ENCODE results near the genes ACTG2, RTKN and DOK1.

- RAMPAGE, long total RNA = no peak
- RRBS = no CpG with 5 or more reads among the region's 4 CpGs
These were observed 18.0 kb downstream of the SFXN5 start for GRCh38 chr2:73053303-73054046.

DNA sequence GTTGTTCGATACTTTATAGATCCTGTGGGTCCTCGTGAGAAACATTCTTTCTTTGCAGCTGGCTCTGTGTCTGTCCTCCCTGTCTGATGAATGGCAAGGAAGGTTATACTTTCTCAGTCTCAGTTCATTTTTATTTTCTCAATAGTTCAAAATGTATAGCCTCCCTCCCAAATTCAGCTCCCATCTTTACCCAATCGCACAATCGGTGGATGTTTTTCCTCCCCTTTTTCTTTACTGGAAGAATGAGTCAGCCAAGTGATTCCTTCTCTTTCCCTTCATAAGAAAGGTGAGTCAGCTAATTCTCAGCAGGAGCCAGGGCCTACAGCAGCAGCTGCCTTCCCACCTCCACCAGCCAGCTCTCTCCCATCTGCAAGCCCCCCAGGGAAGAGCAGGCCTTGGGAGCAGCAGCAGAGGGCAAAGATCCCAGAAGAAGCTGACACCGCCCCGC lies 7.7 kb downstream of the SFXN5 start:
- RAMPAGE, long total RNA = no peak
- RRBS = no CpG with 5 or more reads among the region's 6 CpGs

- RAMPAGE, long total RNA = no peak
- RRBS = 31% methylated on average over 4 of the region's 18 CpGs
These were observed 3.8 kb upstream of the SFXN5 start for GRCh38 chr2:73075210-73075810.

DNA sequence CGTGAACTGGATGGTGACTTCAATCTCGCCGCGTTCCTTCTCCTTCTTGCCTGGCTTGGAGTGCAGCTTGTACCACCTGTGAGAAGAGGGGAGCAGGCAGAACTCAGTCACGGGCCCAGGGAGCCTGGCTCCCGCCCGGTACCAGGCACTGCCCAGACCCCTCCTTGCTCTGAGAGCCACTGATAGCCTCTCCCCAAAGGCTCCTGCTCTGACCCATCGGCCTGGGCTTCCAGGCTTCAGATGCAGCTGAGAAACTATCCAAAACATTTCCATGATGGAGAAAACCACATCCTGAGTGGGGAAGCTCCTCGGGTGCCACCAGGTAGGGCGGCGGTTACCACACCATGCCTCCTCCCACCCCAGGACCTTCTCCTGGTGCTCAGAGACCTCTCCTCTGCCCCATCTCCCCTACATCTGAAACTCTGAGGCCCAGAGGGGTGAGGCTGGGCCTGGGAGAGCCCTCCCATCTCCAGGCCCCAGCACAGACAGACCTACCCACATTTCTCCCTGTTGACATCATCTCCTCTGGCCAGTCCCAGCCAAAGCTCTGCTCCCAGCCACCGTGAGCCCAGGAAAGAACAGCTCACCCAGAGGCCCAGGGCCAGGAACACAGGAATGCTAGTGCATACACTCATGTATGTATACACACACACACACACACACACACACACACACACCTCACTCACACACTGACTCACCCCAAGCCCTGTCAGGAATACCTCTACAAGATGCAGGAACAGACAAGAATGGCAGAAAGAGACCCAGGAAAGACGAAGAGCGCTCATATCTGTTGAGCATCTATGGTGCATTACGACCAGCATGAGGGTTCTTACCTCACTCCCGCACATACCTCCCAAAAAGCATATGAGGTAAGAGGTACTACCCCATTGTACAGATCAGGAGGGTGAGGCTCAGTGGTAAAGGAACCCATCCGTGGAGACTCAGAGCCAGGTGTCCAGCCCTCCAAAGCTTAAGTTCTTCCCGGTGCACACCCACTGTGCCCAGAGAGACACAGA lies 18.0 kb upstream of the SFXN5 start:
- RAMPAGE, long total RNA = no peak
- RRBS = no CpG with 5 or more reads among the region's 18 CpGs

DNA sequence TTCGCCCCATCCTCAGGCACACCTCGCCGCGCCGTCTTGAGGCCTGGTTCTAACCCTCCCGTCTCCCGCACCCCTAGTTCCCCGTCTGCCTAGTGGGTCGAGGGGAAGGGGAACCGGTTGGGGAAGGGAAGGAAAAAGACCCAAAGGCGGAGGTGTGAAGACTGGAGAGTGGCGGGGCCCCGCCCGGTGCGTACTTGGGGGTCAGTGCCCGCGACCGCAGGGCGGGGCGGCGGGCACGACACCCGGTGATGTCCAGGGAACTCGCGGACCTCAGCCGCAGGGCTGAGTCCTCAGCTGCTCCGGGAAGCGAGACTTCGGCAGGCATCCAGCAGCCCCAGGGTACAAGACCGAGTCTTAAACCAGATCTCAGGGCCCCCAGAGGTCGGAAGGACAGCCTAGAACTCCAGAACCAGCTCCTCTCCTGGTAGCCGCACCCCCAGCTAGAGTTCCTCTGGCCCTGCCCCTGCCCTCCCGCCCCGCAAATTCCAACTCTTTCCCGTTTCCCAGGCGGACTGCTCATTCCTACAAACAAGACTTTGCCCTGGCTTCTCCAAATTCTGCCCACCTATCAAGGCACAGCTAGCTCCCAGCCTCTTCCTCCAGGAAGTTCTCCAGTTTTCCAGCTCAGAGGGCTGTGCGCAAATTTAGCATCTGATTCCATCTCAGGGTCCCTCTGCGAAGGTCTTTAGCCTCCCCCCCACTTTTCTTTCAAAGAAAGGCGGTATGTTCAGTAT lies 26.1 kb upstream of the NOTO start:
- RAMPAGE, long total RNA = no peak
- RRBS = 3% methylated on average over 18 of the region's 39 CpGs

DNA sequence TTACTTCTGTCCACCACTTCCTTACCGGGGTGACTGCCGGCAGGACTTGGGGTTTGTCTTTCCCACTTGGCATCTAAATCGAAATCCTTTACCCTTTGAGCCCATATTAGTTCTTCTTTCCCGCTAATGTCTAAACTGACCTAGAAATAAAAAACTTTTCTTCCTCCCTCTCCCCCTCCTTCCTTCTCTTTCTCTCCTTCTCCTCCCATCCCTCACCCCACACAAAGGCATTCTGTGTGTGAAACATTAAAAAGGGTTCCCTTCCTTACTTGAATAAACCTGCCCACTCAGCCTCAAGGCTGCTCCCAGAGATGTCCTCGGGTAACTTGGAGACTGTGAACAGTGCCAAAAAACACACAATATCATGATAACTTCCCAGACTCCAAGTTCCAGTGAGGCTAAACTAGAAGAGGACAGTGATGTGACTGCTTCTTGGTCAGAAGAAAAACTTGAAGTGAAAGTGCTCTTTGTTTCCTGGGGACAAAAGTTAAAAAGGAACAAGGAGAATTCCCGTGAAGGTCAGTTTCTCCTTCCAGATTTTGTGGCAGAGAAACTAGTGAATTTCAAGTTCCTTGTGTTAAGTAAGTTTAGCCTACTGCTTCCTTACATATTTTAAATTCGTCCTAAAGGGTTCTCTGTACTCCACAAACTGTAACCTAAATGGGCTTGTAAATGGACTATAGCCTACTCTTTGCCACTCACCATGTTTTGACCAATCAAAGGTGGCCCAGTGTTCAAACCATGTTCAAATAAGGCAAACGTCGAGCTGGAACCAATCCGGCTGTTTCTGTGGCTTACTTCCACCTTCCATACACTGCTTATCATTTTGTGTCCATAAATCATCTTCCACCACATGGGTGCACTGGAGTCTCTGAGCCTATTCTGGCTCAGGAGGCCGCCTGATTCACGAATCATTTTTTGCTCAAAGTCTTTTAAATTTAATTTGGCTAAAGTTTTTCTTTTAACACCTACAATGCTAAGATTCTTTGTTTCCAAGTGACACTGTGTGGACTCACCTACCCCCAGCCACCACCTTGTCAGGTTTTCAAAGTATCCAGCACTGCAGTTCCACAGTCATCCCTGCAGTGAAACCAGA lies 20.5 kb downstream of the TPRKB start:
- RAMPAGE, long total RNA = no peak
- RRBS = no CpG with 5 or more reads among the region's 12 CpGs

DNA sequence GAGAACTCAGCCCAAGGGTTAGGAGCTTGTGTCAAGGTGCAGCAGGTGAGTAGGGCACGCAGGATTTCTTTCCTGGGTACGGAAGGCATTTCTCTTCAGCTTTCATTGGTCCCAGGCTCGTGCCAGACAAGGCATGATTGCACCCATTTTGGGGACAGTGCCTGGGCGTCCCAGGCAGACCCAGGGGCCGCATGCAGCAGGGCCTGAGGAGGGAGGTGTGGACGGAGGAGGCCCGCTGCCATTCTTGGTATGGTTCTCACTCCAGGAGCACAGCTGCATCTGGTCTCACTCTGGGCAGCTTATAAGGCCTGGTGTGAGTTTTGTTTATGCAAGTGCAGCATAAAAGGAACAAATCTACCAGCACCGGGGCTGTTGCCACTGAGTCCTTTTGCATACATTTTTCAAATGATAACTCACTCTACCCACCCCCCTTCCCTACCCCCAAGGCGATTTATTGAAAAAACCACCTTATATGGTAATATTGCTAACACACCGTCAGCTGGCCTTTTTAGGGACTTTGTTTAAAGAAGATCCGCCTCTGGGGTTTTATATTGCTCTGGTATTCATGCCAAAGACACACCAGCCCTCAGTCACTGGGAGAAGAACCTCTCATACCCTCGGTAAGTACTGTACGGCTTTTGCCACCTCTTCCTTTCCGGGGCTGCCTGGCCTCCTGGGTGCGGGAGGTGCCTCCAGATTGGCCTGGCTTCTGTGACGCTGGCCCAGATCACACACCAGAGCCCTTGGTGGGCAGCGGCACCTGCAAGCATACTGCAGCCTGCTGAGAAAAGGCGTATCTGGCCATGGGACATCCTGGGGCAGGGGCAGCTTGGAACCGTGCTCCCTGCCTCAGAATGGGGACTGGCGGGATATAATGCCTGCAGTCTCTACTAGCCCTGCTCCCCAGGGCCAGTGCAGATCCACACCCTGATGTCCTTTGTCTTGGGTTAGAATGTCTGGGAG lies at the start of gene ACTG2:
ACTG2 (plus strand) TSS at position 577 of the 963 bp plus-strand sequence.
- RAMPAGE, long total RNA = no peak
- RRBS = no CpG with 5 or more reads among the region's 20 CpGs

- RAMPAGE, long total RNA = no peak
- RRBS = no CpG with 5 or more reads among the region's 4 CpGs
These were observed 15.5 kb upstream of the DGUOK start for GRCh38 chr2:73911170-73911642.

- RAMPAGE, long total RNA = no peak
- RRBS = no CpG with 5 or more reads among the region's 4 CpGs
These were observed 6.6 kb downstream of the DGUOK start for GRCh38 chr2:73933124-73933931.

- RAMPAGE, long total RNA = no peak
- RRBS = no CpG with 5 or more reads among the region's 20 CpGs
These were observed 47.4 kb downstream of the BOLA3 start for GRCh38 chr2:74100202-74100855.

DNA sequence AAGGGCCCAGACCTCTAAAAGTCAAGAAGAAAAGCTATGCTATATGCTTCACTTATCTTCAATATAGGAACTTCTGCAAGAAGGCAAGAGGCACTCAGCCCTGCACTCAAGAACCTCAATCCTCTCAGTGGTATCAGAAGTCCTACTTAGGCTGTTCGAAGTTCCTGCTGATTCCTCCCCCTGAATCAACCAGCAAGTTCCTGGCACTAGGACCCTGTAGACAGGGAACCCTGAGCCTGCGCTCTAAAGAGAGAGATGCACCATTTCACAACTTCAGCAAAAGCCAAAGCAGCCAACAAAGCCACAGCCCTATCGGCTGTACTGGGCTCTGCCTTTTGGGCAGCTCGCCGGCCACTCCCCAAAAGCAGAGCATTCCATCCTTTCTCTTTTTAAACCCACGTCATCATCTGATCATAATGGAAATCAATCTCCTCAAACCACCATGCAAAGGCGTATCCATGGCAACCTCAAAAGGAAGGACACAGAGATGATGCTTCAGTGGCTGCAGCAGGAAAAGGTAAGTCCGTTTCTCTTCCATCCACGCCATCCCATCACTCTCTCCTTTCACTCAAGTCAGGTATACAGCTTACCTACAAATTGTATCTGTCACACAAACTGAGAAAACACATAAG lies 5.2 kb upstream of the DCTN1 start:
- RAMPAGE, long total RNA = no peak
- RRBS = no CpG with 5 or more reads among the region's 9 CpGs

- RAMPAGE, long total RNA = no peak
- RRBS = 24% methylated on average over 5 of the region's 24 CpGs
These were observed 5.6 kb downstream of the C2orf81 start for GRCh38 chr2:74415785-74416157.

- RAMPAGE, long total RNA = no peak
- RRBS = no CpG with 5 or more reads among the region's 11 CpGs
These were observed 3.7 kb downstream of the WDR54 start for GRCh38 chr2:74425062-74425716.

DNA sequence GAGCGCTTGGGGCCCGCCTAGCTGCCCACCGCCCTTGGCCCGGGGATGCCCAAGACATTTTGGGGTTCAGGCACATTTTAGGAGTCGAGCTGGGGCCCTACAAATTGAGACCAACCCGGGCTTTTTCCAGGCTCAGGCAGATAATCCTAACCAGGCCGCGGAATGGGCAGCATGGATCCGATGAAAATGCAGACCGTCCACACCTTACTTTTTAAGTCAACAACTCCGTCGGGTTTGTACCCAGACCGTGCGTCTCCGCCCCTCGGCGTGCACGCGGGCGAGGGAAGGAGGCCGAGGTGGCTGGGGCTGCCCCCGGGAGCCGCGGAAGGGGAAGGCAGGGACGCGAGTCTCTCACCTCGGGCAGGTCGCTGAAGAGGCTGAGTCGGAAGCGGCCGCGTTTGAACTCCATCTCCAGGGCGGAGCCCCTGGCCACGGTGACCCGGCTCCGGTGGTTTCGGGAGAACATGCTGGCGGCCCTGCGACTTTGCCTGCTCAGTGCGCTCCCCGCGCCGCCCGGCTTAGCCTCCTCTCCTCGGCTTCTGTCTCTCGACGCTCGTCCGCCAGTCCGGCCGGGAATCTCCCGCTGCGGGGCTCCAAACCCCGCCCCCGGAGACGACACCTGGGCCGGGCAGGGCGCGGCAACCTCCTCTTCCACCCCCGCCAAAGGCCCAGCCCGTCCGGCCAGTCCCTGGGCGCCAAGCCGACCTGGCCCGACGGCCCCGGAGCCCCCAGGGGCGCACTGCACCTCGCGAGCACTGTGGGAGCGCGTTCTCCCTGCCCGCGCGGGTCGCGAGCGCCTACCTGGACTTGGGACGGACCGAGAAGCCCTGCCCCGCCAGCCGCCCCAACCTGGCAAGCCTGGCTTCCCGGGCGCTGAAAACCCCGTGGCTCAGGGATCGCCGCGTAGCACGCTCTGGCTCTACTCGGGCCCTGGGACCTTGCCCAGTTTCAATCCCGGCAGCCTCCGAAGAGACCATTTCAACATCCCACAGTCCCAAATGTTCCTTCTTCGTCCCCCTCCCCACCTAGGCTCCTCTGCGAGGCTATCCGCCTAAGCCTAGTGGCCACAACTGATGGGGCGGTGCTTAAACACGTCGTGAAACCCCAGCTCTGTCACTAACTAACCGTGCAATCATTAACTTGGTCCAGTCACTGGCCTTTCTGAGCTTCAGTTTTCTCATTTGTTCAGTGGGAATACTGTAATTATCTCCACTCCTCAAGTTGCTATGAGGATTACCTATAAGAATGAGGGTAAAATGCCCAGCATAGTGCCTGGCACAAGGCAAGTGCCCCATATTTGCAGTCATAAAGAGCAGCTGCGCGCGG lies at the start of gene RTKN:
RTKN (minus strand) TSS at position 587 of the 1,326 bp plus-strand sequence.
- RAMPAGE, long total RNA = no peak
- RRBS = under 1% methylated on average over 39 of the region's 102 CpGs

- RAMPAGE, long total RNA = no peak
- RRBS = 2% methylated on average over 9 of the region's 55 CpGs
These were observed 1.0 kb upstream of the WBP1 start for GRCh38 chr2:74456947-74457843.

DNA sequence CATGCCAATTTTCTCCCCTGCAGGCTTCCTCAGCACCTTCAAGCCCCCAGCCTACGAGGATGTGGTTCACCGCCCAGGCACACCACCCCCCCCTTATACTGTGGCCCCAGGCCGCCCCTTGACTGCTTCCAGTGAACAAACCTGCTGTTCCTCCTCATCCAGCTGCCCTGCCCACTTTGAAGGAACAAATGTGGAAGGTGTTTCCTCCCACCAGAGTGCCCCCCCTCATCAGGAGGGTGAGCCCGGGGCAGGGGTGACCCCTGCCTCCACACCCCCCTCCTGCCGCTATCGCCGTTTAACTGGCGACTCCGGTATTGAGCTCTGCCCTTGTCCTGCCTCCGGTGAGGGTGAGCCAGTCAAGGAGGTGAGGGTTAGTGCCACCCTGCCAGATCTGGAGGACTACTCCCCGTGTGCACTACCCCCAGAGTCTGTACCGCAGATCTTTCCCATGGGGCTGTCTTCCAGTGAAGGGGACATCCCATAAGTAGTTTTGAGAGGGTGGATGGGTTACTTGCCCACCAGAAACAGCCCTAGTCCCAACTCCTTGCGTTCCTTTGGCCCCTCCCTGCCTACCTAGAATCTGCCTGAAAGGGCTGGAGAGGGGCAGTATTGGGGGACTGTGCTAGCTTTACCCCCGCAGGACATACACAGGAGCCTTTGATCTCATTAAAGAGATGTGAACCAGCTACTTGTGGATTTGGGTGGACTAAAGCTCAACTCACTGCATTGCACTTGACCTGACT lies 2.1 kb downstream of the WBP1 start:
- RAMPAGE, long total RNA = no peak
- RRBS = 47% methylated on average over 1 of the region's 14 CpGs

- RAMPAGE, long total RNA = no peak
- RRBS = no CpG with 5 or more reads among the region's 40 CpGs
These were observed 505 bp downstream of the MRPL53 start for GRCh38 chr2:74471816-74472533.

- RAMPAGE, long total RNA = no peak
- RRBS = 10% methylated on average over 58 of the region's 131 CpGs
These were observed 1.6 kb downstream of the TLX2 start for GRCh38 chr2:74515418-74516684.

- RAMPAGE, long total RNA = no peak
- RRBS = 1% methylated on average over 10 of the region's 45 CpGs
These were observed 396 bp downstream of the AUP1 start for GRCh38 chr2:74529040-74529580.

DNA sequence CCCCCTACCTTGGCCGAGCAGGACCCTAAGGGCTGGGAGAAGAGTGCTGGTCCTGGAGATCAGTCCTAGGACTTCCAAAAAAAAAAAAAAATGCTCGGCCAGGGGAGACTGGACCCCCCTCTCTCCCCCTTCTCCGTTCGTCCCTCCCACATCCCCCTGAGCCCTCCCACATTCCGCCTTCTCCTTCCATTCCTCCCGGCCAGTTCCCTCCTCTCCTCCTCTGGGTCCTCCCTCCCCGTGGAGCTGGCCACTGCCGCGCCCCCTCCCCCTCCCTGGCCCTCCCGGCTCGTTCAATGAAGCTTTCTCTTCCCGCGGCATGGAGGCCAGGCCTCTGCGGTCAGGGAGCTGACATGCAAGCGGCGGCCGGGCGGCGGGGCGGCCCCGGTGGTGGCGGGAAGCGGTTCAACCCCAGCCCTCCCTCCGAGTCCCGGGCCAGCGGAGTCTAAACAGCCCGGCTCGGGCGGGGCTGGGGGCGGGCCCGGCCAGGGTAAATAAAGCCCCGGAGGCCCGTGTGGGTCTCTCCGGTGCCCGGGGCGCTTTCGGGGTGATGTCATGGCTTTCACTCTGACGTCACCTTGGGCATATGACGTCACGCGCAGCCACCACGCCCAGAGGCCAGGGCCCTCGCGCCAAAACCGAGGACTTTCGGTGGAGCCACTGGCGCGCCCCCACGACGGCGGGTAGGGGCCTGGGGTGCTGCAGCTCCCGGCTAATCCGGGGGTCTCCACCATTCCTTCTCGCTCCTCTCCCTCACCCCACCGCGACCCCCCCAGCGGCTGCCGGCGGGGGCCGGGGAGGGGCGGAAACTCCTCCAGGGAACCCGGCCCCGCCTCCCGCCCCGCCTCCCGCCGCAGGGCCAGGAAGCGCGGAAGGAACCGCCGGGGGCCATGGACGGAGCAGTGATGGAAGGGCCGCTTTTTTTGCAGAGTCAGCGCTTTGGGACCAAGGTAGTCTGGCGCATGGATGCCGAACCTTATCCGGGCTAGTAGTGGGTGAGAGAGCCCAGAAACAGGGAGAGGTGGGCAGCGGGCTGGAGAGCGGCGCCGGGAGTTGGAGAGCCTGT lies at the start of gene DOK1:
DOK1 (plus strand) TSS at position 853 of the 1,063 bp plus-strand sequence.
- RAMPAGE, long total RNA = no peak
- RRBS = 2% methylated on average over 41 of the region's 81 CpGs

Measured in epithelial cell of proximal tubule (primary cell).